Neural progenitor cell (in vitro differentiated cells): ENCODE data around the gene GALNT13.

- RAMPAGE, long total RNA: no peak
These were observed 987.1 kb upstream of the ACVR2A start for GRCh38 chr2:146857753-146858163.

GRCh38 chr2:147925569-147926340 is 80.9 kb downstream of the ACVR2A start:
- RAMPAGE, long total RNA: no peak

GRCh38 chr2:148048230-148048885 is 27.5 kb downstream of the MBD5 start:
- RAMPAGE, long total RNA: no peak

- RAMPAGE, long total RNA: no peak
These were observed 92.0 kb upstream of the EPC2 start for GRCh38 chr2:148552522-148552948.

GRCh38 chr2:148999503-149000065 is 38.9 kb upstream of the LYPD6B start:
- RAMPAGE, long total RNA: no peak

- RAMPAGE, long total RNA: no peak
These were observed 122.2 kb downstream of the LYPD6B start for GRCh38 chr2:149160513-149161326.

- RAMPAGE, long total RNA: no peak
These were observed 1.4 kb downstream of the NMI start for GRCh38 chr2:151288027-151288519.

GRCh38 chr2:151767442-151768082 is 33.3 kb upstream of the NEB start:
- RAMPAGE, long total RNA: no peak

DNA sequence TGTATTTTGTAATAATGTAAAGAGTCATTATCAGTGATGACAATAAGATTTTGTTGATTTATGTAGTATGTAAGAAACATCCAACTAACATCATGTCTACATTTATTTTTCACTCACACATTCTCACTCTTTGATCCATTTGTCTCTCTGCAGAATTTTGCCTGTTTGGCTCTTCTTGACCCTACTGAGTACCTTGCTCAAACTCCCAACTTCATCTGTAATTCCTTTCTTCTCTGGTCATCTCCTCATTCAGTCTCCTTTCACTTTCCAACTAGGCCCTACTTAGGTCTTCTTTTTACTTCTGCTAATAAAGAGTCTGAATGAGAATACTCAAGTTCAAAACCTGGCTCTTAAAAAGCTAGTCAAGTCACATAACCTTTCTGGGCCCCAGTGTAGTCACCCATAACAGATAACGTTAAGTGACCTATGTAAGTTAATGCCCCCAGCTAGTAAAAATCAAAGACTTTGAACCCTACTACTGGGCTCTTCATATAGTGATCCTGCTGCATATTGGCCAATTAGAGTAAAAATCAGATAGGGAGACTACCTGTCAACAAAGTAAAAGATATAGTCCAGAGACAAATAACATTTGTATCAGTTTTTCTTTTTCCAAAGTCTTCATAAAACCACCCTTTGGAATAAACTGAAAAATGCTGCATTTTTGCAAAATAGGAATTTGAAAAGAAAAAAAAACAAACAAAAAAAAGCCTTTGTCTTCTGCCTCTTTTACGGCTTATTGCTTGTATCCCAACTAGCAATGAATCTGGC is 17.8 kb downstream of the ARL5A start:
- RAMPAGE, long total RNA: no peak

- RAMPAGE, long total RNA: no peak
These were observed 618 bp downstream of the CACNB4 start for GRCh38 chr2:152098274-152098577.

DNA sequence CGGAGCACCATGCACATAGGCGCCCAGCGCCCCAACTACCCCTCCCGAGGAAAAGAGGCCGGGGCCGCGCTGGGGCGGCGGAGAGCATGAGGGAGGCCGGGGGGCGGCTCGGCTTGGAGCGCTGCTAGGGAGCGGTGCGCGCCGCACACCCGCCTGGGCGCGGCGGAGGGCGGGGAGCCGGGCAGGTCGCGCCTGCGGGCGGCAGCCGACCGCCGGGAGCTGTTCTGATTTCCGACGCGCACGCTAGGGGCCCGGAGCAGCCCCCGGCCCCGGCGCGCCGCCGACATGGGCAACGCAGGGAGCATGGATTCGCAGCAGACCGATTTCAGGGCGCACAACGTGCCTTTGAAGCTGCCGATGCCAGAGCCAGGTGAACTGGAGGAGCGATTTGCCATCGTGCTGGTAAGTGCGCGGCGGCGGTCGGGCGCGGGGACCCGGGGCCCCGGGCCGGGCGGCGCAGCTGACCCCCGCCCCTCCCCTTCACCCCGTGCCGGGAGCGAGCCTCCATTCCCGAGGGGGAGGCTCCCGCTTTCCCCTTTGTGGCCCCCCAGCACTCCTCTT is 425 bp downstream of the FMNL2 start:
- RAMPAGE, long total RNA: no peak

GRCh38 chr2:152403468-152403835 is 68.5 kb downstream of the FMNL2 start:
- RAMPAGE, long total RNA: no peak

- RAMPAGE, long total RNA: no peak
These were observed 72.4 kb downstream of the FMNL2 start for GRCh38 chr2:152407274-152407899.

GRCh38 chr2:152421031-152422064 is 86.4 kb downstream of the FMNL2 start:
- RAMPAGE, long total RNA: no peak

DNA sequence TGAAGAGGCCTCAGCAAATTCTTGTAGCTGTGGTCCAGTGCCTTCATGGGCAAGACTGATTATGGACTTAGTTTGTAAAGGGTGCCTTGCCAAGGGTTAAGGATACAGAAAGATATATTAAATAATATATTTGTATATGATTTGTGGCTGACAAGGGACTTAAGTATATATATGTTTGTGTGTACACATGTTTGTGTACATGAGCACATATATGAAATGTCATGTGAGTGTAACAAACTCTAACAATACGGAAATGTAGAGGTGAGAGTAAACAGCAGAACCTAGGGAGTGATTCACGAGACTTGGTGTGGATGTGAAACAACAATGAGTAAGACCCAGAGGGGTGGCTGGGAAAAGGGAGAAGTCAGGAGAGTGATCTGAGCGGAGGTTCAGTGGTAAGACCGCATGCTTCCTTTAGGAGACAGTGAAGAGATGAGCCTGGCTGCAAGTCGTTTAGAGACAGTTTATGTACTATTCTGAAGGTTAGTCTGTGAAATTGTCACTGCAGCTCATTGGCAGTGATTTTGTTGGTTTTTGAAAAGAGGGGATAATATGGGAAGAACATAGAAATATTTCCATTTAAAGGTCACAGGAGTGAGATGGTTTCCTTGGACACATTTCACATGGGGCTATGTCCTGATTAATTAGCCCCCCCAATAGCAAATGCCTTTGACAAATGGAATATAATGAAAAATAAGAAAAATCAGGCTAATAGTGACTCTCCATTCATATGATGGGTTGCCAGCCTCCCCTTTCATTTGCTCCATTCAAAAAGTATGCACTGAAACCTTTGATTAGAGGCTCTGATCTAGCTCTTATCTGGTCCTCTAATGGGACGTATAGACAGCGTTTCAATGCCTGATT is 150.5 kb downstream of the PRPF40A start:
- RAMPAGE, long total RNA: no peak

DNA sequence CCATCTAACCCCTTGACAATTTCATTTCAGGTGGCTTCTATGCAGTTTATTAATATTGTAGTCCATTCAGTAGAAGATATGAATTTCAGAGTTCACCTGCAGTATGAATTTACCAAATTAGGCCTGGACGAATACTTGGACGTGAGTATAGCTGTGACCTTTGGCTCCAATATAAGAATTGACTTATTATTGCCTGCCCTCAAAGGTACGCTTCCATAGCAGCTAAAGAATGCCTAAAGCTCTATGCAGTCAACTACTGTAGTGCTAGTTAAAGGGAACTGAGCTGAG is 105.9 kb downstream of the PRPF40A start:
- RAMPAGE, long total RNA: no peak

DNA sequence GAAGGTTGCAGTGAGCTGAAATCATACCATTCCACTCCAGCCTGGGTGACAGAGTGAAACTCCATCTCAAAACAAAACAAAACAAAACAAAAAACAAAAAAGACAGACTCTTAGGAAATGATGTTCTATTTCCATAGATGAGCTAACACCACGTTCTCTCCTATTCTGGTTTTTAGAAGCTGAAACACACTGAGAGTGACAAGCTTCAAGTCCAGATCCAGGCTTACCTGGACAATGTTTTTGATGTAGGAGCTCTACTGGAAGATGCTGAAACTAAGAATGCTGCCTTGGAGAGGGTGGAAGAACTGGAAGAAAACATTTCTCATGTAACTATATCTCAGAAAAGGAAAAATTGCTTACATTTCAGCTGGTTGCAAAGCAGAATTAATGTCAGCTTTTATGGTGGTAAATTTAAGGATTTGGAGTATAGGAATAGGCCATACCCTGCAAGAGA is 102.6 kb downstream of the PRPF40A start:
- RAMPAGE, long total RNA: no peak

DNA sequence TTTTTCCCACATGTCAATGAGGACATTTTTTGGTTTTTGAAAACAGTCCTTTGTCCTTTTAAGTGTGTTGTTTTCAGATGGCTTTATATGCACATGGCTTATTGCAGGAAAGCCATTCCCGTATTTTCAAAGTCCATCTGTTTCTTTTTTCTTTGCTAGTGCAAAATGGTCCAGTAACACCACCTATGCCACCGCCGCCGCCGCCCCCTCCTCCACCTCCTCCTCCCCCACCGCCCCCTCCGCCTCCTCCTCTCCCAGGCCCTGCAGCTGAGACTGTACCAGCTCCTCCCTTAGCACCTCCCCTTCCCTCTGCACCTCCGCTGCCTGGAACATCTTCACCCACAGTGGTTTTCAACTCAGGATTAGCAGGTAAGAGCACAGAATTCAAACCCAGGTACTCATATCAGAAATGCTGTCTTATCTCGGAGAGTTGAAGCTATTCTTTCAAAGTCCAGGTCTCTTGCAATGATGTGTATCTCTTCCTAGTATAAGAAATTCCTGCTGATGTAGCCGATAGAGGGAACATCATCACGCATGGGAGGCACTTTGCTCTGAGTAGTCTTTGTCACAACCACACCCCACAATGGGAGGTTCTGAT is 97.8 kb downstream of the PRPF40A start:
- RAMPAGE, long total RNA: no peak

- RAMPAGE, long total RNA: no peak
These were observed 114.2 kb upstream of the RPRM start for GRCh38 chr2:153592710-153593256.

DNA sequence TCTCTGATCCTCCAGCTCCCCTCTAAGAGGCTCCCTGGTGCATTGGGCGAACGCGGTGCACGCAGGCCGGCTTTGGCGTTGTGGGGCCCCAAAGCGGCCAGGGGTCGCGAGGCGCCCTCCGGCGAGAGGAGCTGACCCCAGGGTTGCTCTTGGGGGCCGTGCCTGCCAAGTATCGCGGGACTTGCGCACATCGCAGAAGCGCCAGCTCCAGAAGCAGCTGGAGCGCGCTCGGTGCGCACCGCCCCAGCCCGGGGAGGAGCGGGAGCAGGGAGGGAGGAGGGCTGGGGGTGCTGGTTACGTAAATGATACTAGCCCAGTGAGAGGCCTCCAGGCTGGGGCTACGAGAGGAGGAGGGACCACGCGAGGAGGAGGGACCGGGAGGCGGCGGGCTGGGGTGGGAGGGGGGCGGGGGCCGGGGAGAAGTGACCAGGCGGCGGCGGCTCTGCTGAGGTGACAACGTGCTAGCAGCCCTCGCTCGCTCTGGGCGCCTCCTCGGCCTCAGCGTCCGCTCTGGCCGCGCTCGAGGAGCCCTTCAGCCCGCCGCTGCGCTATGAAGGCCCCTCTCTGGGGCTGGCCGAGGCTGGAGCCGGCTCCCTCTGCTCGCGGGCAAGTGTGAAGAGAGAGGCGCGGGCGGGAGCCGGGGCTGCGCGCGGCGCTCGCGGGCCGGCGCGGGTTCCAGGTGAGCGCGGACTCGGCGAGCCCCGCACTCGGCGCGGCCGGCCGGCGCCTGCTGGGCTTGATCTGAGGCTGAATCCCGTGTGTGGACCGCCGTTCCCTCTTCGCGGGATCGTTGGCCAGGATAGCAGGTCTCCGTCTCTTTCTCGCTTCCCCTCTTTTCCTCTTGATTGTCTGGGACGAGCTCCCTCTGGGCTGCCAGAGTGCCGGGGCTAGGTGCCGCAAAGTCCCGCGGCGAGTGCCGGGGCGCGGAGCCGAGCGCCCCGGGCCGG is at the start of gene GALNT13:
Gene GALNT13 (plus strand): TSS at position 425 of the 947 bp plus-strand sequence.
- RAMPAGE, long total RNA: no peak